Colonic mucosa (tissue), 1 donor: ENCODE measurements around the genes PROSER2 and CAMK1D.

DNA sequence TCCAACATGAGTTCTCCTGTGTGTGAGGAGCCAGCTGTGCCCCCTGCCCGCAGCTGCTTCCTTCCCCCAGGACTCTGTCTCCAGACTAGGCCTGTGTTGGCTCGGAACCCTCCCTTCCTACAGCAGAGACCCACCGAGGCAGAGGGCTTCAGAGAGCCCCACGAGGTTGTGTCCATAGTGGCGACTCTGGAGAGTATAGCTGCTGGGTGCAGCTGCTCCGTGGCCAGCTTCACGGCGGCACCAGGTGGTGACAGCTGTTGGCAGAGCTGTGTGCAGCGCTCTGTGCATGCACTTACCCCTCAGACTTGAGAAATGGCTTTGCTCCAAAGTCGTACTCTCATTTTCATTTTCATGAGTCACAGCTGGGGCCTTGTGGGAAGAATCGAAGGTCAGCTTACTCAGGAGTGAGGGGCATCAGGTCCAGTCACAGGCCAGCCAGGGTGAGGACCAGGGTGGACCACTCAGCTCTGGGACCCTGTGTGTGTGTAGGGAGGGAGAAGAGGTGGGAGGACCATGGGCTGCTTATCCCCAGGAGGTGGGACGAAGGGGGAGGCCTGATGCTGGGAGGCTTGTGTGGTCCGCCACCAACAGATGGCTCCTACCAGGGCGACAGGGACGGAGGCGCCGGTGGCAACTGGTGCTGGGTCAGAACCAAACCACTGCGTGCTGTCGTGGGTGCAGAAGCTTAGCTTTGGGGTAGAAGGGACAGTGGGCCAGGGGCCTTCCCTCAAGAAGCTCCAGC is 224.8 kb downstream of the CELF2 start:
- PRO-cap, result no peak

- PRO-cap, result no peak
Measured at GRCh38 chr10:11297689-11298436, 280.2 kb downstream of the CELF2 start.

DNA sequence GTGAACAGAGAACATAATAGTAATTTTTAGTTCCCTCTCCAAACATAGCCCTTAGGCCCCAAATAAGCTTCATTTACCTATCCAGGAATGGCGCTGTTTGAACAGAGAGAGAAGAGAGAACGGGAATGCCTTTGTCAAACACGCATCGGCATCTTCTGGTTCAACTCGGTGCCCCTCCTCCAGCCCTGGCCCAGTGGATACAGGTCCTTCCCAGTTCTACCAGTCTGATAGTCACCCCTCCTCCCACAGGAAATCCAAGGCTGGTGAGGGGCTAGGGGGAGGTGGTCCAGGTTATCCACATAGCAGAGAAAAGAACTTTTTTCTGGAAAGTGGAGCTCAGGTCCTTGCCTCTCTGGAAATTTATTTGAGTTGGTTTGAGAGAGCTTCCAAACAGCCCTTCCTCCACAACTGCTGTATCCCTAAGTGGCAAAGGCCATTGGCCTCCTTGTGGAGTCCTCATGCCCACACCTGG is 287.3 kb downstream of the CELF2 start:
- PRO-cap, result no peak

- PRO-cap, result no peak
Measured at GRCh38 chr10:11311608-11312043, 294.0 kb downstream of the CELF2 start.

DNA sequence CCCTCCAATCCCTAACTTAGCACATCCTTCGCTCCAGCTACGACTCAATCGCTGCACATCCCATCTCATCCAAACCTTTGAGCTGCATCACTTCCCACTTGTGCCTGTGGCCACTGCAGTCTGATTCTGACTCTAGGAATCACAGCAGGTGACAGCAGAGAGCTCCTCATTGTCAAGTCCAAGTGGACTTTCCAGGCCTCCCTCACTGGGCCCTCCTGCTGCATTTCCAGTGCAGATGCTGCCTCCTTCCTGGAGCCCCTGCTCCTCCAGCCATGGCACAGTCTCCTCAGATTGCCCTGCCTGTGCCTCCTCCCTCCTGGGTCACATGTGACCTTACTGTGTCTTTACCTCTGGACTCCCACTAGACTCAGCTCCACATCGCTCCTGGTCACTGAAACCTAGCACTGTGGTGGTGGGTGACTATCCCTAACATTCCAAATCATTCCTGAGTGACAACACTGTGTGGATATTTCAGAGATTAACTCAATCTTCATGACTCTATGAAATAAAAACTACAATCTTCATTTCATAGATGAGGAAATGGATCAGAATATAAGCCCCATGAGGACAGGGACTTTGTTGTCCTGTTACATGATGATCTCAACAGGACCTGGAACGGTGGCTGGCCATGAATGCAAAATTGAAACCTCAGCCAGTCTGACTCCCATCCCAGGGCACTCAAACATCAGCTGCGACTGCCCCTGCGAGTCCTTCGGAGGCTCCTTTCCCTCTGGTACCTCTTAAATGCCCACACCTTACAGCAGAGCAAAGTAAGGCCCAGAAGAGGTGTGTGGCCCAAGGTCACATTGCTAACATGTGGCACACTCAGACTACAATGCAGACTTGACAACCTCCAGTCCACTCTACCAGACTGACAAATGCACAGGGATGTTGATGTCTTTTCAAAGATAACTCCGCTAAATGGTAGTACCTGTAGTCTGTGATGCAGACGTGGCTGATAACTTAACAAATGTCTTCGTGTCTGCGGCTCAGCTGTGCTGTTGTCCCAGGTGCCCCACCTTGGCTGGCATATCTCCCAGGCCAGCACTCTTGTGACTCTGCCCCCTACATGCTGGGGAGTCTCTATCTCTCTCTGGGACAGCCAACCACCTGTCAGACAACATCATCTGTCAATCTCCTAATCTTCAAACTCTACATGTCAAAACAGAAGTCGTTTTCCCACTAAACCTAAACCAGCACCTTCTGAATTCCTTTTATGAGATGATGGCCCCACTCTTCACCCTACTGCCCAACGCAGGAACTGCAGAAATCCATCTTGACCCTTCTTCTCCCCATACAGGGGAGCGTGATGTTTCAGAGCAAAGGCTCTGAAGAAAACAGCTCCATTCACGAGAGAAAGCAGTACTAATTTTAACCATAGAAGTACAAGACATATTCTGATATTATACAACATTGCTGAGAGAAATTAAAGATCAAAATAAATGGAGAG is 156.8 kb downstream of the USP6NL start:
- PRO-cap, result unidirectional peak, minus-strand start at position 712 of the sequence

- PRO-cap, result no peak
Measured at GRCh38 chr10:11715782-11716553, 26.2 kb upstream of the ECHDC3 start.

DNA sequence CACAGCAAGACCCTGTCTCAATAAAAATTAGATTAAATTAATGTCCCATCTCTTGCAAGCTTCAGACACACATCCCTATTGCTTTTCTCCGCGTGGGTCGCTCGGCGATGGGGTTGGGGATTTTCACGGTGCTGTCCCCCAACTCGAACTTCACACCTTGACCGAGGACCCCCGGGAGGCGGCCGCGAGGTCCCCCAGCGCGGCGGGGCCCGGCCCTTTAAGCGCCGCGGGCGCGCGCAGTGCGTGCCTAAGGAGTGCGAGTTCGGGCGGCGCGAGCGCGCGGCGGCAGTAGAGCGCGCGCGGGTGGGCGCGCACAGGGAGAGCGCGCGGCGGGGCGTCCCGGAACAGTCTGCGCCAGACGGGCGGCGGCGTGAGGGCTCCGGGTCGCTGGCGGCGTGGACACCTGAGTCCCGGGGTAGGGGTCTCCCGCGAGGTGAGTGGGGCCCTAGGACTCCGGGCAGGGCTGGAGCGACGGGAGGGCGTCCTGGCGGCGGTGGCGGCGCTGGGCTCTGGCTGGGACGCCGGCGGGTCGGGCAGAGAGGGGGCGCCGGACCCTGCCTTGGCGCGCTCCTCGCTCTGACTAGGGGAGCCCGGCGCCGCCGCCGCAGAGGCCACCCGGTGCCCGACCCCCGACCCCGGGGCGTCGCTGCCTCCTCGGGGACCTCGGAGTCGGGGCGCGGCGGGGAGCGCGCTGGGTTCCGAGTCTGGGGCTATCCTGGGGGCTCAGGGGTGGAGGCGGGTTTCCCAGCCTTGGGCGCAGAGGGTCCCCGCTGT is at the start of gene PROSER2:
PROSER2 (plus strand) TSS at position 319 of the 774 bp plus-strand sequence.
- PRO-cap, result unidirectional peak, plus-strand start at position 319 of the sequence

DNA sequence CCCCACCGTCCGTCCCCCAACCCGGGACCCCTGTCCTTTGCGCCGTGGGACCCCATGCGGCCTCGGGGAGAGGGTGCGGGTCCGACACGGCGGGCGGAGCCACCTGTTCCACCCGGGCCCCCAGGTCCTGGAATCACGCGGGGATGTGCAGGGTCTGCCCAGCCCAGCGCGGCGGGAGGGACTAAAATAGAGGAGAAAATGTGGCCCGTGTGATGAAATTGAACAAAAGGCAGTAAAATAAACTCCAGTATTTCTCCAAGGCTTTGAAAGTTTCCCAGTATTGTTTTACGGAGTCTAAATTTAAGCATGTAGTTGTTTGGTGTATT is 619 bp downstream of the PROSER2 start:
- PRO-cap, result no peak

GRCh38 chr10:11831478-11831993 is 8.4 kb downstream of the PROSER2 start:
- PRO-cap, result no peak

- PRO-cap, result bidirectional peak, plus-strand start at chr10:12349465, minus-strand start at chr10:12349379; bidirectional peak, plus-strand start at chr10:12349569, minus-strand start at chr10:12349690
Measured at GRCh38 chr10:12349285-12350131, at the start of gene CAMK1D. Gene CAMK1D, plus strand, starts transcription at chr10:12349547.

DNA sequence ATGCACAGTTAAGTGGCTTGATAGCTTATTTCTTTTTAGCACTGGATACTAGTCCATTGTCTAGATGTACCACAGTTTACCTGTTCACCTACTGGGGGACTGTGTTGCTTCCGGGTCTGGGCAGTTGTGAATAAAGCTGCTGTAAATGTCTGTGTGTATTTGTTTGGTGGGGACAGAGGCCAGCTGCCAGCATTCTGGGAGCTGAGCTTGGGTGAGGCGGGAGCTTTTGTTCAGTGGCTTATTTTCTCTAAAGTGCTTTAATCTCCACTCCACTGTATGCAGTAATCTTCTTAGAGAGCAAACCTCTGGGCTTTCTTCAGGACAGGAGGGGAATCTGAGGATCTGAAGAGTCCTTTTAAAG is 279.6 kb downstream of the CAMK1D start:
- PRO-cap, result unidirectional peak, plus-strand start at position 162 of the sequence

DNA sequence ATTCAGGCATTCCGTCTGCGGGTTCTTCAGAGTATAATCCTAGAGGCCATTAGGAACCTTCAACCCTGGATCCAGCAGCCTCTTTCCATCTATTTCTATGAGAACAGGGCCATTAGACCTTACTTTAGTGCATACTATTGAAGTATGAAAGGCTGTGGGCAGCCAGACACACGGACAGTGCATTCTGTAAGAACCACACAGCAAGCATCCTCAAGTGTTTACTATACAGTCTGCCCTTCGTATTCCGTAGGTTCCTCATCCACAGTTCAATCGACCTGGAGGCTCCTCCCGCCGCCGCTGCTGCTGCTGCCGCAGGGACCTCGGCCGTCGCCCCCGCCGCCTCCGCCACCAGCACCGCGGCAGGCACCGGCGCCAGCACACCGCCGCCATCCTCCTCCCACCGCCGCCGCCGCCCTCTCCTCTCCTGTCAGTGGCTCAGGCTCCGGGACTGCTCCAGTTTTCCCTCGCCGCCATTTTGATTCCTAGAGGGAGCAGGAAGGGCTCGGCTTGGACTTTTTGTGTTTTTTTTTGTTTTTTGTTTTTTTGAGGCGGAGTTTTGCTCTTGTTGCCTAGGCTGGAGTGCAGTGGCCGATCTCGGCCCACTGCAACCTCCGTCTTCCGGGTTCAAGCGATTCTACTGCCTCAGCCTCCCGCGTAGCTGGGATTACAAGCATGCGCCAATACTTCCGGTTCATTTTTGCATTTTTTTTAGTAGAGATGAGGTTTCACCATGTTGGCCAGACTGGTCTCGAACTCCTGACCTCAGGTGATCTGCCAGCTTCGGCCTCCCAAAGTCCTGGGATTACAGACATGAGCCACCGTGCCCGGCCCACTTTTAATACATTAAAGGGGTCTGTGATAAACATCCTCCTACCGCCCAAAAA is 3.0 kb upstream of the MCM10 start:
- PRO-cap, result unidirectional peak, plus-strand start at position 269 of the sequence; unidirectional peak, minus-strand start at position 609 of the sequence

DNA sequence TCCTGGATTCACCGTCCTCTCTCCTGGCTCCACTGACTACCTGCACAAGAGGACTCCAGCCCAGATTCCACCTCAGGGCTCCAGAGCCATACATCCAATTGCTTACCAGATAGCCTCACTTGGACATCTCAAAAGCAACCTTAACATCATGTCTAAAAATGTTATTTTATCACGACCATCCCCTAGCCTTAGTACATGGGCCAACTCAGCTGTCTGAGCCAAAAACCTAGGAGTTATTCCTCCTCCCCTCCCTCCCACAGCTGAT is 15.6 kb downstream of the BEND7 start:
- PRO-cap, result no peak

DNA sequence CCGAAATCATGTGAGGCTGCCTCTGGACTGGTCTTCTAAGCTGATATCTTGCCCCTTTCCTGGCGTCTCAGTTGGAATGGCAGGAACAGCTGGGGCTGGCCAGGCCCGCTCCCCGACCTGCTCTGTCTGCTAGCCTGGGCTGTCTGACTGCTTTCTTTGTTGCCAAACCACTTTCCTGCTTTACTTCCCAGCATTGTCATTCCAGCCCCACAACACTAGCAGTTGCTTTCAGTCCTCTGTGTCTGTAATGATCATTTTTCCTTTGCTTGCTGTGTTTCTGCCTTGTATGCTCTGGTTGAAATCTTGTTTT is 21.5 kb downstream of the PRPF18 start:
- PRO-cap, result no peak

- PRO-cap, result no peak
Measured at GRCh38 chr10:13614440-13615195, 27.9 kb downstream of the PRPF18 start.

GRCh38 chr10:13871793-13872391 is 285.1 kb downstream of the PRPF18 start:
- PRO-cap, result unidirectional peak, plus-strand start at chr10:13872053

DNA sequence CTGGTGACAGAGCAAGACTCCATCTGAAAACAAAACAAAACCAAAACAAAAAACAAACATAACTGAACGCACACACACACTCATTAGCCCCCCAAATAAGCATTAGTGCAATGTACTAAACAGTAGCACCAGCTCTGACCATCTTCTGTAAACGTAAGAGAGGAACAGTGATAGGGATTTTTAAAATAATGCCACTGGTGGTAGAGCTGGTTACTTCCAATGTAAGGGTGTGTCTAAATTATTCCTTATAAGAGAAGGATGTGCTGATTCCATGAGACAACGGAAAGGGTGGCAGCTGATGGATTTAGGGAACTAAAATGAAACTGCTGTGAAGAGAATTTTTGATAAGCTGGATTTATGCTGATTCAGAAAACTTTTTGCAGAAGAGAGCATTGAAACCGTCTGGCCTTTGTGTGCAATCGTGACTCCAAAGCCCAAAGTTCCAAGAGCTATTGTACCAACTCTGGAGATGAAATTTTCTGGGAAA is 300.9 kb downstream of the PRPF18 start:
- PRO-cap, result no peak

DNA sequence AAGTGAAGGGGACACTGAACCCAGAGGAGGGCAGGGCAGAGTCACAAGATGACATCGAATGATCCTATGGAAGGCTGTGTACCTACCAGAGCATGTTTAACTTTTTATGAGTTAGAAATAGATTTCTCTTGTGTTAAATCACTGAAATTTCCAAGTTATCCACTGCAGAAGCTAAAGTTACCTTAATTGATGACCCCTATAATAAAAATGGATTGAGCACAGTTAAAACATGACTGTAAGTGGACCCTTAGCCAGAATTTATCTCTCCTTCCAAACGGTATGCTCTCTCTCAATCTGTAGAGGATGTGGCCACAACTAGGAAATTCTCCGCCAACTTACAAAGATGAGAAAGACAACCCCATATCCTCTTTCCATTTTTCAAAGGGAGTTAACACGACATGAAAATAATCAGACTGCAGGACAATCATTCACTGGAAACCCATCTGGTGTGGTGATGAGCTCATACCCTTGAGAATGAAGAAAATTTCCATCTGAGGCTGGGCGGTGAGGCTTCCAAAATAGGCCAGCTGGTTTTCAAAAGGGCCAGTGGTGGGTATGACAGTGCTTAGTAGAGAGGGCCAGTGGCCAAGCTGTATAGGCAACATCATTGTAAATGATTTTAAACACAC is 369.7 kb downstream of the FRMD4A start:
- PRO-cap, result no peak

DNA sequence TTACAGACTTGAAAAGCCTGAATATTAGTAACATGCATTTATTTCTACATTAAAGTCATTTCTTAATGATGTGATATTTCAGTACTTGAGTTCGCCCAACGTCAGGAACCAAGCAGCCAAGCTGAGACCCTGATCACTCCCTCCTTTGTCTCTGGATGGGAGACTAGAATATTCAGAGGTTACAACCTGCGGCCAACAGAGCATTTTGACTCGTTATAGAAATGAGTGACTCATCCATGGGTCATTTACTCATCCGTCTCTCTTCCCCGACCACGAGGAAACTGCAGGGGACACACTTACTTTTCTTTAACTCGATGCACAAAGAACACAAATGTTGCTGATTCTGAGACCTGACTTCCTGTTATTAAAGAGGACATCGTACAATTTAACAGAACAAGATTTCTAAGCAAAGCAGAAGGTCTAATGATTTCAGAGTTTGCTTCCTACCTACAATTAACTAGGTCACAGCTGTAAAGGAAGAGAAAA is 343.3 kb downstream of the FRMD4A start:
- PRO-cap, result no peak

DNA sequence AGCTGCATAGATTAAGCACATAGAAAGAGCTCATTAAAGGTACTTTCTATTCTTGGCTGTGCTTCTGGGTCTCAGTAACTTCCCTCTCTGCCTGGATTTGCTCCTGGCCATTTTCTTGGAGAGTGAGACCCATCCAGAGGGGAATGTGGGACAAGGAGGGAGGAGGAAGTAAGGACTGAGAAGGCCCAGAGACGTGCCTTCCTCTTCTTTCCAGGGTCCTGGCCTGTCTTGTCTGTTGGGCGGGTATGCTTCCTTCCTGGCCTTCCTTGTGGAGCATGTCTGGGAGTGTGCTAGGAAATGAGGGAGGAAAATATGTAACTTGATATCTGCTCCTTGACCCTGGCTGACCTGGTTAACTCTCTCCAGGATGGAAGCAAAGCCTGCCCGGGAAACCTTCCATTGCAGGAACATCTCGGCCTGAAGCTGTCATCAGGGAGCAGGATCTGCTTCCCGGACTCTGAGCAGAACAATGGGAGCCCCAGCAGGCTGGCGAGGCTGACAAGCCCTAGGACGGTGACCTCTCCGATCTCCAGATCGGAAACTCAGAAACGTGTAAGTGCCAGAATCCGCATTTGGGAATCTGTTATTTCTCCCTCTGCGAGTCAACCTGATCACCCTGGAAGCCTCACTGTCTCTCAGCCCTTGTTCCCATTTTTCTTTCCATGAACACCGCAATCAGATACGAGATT is 340.4 kb downstream of the FRMD4A start:
- PRO-cap, result no peak